Helper T cell (primary cell): ENCODE data around the gene SAAL1.

DNA sequence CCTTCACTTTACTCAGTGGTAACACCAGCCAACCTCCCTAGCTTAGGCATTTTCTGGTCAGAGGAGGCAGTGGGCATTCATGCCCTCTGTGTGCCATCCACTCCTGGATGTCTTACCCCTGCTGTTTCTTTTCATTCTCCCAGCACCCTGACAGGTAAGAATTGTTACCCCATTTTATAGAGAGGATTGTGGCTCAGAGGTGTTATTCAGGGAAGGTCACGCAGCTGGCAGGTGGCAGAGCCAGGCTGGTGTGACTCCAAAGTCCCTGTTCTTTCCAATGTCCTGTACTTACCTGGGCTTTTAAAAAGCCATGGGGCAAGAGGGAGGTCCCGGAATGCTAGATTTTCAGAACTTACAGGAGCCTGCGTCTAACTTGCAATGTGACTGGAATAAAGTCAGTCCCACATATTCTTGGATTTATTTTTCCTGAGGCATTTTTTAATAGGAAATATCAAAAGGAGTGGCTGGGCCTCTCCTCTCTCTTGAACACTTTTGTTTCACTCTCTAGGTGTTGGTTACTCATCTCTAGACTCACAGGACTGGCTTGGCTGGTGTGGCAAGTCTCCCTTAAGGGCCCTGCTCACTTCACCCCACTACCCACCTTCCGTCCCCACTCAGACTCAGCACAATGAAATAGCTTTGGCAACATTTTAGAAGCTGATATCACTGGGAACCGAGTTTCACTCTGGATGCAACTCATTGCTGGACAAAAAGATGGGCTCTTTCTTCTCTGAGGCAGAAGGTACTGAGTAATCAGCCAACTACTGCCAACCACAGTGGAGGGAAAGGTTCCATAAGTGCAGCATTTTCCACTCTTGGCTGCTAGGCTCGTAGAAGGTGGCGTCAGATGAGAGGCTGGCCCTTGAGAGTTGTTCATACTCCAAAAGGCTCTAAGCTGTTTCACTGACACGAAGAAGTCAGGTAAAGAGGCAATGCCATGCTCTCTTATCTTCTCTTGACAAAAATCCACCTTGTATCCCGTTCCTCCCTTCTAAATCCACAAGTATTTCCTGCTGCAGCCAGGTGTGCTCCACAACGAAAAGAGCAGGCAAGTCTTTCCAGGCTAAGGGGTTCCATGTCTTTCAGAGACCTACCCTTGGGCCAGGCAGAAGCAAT lies 390.8 kb downstream of the SOX6 start:
- PRO-cap, 2 experiments: no peak in any of the 2 experiments

DNA sequence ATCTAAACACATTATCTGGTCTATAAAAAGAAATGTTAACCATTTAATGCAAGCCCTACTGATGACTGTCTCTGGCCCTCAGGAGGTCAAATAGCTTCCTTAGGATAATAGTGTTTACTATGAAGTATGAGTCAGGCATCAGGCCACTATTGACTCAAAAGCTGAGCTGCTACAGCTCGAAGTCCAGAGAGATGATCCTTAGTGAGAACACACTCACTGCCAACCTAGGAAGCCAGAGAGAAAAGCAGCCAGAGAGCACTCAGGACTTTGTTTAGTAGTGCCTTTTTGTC lies 171.8 kb downstream of the SOX6 start:
- PRO-cap, 2 experiments: no peak in any of the 2 experiments

DNA sequence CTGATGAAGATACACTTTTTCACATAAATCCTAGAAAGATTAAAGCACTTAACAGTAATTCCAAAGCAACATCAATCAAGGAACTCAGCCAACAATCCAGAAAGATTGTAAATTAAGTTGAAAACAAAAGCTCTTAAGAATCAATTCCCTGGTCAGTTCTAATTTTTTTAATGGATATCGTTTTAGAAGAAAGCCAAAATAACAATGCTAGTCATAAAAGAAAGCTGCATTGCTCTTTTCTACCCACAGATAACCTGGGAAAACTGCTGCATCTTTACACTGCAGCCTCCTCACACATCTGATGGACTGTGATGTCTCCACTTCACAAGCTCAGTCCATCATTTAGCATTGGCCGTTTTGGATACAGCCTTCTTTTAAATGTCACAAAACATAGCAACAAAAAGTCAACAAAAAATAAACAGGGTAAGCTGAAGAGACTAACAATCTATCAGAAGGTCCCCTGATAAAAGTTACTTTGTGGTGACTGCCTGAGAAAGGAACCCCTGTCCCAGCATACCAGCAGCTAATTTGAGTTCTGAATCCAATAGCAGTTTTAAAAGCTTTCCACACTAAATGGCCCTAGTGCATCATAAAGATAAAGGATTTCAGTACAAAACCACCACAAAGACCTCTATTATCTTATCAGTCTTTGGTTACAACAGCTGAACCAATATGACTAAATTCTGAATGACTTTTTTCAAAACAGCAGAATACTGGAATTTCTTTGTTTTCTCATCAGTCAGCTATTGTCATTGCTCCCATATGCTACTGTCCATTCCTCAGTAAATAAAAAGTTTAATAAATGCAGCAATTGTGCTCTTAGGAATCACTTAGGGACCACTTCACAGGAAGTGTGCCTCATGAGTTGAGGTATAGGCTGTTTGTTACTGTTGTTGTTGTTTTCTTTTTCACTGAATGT lies 162.5 kb downstream of the SOX6 start:
- PRO-cap, 2 experiments: no peak in any of the 2 experiments

DNA sequence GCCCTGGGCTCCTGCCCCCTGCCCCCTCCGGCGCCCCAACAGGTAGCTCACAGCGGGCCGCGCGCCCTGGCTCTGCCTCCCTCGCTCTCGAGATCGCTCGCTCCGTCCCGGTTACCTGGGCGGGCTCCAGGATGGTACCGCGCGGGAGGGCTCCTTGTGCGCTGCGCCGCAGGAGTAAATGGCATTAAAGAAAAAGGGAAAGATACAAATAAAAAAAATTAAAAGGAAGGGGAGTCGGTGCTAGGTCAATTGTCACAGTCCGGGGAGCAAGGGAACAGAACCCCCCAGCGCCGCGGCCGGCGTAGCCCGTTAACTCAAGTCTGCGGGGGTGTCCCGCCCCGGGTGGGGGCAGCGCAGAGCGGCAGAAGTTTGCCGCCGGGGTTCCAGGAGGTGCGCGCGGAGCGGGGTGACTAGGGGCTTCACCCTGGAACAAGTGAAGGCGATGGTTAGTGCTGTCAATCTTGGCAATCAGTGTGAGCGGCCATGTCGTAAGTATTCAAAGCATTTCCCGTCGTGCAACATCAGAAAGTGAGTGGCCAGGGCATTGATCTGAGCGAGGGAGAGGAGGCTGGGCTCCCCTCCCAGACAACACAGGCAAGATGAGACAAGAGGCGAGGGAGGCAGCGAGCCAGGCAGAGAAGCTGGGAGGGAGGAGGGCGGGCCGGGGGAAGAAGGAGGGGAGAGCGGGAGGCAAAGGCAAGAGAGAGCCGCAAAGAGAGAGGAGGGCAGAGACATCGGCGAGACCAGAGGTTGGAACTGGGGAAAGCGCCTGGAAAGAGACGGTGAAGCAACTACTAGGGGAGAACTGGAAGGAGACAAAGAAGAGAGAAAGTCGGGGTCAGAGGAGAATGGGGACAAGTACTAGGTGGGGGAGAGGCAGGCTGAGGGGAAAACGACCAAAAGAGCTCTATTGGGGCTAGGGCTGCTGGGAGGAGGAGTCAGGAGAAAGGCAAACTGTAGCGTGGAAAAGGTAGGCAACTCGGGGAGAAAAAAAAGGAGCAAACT lies 130.9 kb upstream of the C11orf58 start:
- PRO-cap, 2 experiments: no peak in any of the 2 experiments

DNA sequence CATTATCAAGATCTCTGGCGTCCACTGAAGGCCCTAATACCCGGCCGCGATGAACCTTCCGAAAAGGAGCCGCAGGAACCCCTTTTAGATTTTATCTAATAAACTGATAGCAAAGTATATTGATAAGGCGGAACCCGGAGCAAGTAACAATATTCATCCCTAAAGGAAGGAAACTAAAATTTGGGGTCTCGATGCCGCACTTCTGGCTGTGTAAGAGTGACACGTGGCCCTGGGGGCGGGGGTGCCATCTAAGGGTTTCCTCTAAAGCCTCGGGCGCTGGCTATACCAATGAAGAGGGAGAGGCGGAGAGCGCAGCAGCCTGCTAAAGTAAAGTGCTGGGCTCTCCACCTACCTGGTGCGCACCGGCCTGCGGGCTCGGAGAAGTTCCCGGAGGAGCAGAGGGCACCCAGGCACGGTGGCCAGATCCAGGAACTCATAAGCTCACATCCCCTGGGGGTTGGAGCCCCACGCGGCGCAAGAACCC lies 127.9 kb upstream of the C11orf58 start:
- PRO-cap, 2 experiments: no peak in any of the 2 experiments

GRCh38 chr11:16737906-16738105 lies 641 bp upstream of the C11orf58 start:
- PRO-cap, 2 experiments: no peak in any of the 2 experiments

GRCh38 chr11:16786141-16786600 lies 47.7 kb downstream of the C11orf58 start:
- PRO-cap, 2 experiments: no peak in any of the 2 experiments

GRCh38 chr11:16899851-16900123 lies 114.4 kb downstream of the PLEKHA7 start:
- PRO-cap, 2 experiments: no peak in any of the 2 experiments

DNA sequence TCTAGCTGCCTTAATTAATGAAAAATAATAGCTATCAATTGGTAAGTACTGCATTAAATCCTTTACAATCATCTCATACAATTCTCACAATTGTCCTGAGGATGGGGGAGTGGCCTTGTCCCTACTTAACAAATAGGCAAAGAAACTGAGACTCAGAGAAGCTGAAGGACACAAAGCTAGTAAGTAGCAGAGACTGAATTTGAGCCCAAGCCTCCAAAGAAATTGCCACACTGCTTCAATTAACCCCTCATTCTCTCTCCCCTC lies 92.0 kb downstream of the PLEKHA7 start:
- PRO-cap, 2 experiments: no peak in any of the 2 experiments

GRCh38 chr11:16924502-16925109 lies 89.6 kb downstream of the PLEKHA7 start:
- PRO-cap, 2 experiments: no peak in any of the 2 experiments

DNA sequence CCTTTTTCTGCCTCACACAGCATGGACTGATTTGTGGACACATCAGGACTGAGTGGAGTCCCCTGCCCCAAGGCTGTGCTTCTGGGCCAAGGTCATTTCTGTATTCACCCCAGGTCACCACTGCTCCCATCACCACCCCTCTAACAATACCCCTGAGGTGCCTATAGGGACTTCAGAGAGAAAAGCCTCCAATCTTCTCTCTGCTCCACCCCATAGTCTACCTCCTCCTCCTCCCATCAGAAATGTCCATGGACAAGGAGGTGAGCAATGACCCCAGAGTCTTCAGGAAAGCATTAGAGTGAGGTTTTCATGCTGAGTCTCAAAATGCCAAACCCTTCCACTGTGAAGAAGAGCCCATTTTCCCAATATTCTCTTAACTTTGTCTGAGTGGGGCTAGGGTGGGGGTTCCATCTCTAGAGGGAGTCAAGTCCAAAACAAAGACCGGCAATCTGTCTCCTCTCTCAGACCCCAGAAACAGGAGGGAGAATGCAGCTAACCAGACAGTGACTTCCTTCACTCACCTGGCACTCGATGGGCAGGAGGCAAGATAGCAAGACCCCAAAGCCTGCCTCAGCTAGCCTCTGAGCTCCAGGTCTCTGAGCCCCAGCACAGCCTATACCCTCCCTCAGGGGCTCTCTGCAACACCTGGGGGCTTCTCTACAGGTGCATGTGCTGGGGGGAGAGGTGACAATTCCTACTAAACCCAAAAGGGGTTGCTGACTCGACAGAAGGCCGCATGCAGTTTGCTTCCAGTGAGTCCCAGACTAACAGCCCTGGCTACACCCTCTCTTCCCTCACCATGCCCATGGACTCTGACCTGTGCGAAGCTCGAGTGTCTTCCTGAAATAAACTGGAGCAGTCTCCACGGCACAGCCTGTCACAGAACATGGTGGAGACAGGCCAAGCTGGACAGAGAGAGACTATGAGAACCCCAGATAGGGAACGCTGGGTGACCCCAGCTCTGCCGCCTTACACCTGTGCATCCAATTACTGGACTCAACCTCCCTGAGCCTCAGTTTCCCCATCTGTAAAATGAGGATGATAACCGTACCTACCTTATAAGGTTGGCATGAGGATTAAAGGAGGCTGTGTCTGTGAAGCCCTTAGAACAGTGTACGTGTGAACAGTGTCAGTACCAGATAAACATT lies 16.8 kb downstream of the PLEKHA7 start:
- PRO-cap, 2 experiments: no peak in any of the 2 experiments

- PRO-cap, 2 experiments: no peak in any of the 2 experiments
Observed at GRCh38 chr11:17015333-17015697, 1.1 kb upstream of the PLEKHA7 start.

DNA sequence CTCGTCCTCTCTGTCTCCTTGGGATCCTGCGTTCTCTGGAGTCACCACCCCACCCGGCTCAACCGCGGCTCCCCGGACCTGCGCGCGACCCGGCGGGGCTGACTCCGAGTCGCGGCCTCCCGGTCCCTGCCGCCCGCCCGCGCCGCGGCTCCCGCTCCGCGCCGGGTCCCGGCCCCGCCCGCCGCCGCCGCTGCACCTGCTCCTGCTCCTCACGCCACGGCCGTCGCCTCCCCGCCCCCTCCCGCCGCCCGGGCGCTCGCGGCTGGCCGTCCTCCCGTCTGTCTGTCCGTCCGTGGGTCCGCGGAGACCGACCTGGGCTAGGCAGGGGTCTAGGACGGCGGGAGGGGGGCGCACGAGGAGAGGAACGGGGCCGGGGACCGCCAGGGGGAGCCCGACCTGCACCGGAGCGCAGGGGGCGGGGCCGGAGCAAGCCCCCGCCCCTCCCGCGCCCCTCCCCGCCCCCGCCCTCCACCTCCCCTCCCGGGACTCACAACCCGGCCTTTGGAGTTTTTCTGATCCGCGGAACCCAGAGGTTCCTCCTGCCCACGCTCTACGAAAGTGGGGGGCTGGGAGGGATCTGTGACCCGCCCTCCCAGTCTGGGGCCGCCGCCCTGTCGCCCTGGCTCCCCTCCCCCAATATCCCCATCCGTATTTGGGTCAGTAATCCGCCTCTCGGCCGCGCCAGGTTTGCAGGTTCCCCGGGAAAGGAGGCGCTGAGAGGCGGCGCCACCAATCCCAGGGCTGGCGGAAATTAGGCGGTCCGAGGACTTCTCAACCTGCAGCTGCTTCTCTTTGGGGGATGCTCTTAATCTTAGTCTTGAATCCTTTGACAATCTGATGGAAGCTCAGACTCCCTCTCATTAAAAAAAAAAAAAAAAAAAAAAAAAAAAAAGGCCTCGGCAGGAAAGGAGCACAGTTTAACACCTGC lies 783 bp upstream of the KCNJ11 start:
- PRO-cap, 2 experiments: peak in 1 of 2 experiments; most common plus-strand start position 505 of the sequence (in 1)

- PRO-cap, 2 experiments: no peak in any of the 2 experiments
Observed at GRCh38 chr11:17506670-17507113, 30.0 kb upstream of the ABCC8 start.

DNA sequence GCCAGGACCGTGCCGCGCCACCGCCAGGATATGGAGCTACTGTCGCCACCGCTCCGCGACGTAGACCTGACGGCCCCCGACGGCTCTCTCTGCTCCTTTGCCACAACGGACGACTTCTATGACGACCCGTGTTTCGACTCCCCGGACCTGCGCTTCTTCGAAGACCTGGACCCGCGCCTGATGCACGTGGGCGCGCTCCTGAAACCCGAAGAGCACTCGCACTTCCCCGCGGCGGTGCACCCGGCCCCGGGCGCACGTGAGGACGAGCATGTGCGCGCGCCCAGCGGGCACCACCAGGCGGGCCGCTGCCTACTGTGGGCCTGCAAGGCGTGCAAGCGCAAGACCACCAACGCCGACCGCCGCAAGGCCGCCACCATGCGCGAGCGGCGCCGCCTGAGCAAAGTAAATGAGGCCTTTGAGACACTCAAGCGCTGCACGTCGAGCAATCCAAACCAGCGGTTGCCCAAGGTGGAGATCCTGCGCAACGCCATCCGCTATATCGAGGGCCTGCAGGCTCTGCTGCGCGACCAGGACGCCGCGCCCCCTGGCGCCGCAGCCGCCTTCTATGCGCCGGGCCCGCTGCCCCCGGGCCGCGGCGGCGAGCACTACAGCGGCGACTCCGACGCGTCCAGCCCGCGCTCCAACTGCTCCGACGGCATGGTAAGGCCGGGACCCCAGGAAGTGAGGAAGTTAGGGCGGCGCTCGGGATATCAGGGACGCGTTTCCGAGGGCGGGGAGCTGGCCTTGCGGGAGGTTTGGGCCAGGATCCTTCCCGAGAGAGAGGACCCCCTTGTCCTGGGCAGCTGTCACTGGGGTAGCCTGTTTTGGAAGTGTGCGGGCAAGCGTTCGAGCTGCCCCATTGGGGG lies 615 bp downstream of the MYOD1 start:
- PRO-cap, 2 experiments: no peak in any of the 2 experiments

- PRO-cap, 2 experiments: peak in 2 of 2 experiments; most common minus-strand start chr11:18105938 (in 1)
Observed at GRCh38 chr11:18105472-18106505, at the start of gene SAAL1. TSS of gene SAAL1 (minus strand) at chr11:18106082.

DNA sequence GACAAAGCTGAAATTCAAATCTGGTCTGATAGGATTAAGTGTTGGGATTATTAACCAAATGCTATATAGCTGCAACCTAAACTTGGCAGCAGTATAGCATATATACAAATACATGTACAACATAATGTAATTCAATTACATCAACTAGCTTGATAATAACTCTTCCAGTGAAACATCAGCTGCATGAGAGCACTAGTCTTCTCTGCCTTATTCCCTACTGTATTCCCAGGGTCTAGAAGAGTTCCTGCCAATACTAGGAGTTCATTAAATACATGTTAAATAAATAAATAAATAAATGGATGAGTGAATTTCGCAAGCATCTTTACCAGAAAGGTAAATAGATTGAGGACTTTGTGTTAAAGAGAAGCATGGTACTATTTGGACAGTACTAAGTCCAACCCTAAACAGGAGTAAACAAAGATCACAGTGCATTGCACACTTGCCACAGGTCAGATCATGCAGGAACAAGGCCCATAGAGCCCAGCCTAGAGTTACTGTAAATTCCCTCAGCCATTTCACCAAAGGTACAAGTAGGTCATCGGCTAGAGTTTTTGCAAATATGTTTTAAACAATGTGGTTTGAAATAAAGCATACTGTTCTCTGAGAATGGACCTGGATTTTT lies 12.7 kb downstream of the SAA4 start:
- PRO-cap, 2 experiments: no peak in any of the 2 experiments

GRCh38 chr11:18259264-18259918 lies 6.7 kb upstream of the SAA1 start:
- PRO-cap, 2 experiments: no peak in any of the 2 experiments

DNA sequence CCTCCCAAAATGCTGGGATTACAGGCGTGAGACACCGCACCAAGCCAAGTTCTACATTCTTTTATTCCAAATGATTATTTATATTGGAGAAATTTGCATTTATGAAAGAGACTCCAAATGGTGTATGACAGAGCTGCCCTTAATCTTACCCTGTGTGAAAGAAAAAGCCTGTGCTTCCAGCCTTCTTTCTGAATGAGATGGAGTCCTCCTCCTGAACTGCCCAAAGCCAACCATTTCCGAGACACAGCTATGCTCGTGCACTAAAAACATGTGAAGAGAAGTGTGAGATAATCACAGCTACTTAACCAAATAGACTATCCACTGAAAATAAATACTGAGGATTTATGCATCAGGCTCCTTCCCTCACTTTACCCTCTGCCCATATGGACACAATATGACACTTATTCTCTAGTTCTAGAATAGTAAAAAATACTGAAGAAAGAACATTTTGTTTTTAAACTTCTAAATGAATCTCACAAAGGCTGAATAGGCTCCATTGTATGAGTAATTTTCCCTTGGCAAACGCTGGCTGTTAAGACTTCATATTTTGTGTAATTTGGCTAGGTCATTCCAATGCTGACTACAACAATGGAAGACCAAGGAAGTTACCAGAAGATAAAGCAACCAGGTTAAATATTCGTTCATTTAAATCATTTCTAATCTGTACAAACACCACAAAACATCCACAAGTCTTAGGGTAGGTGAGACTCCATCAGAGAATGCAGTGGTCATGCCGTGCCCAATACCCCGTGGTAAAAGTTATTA lies 10.0 kb downstream of the HPS5 start:
- PRO-cap, 2 experiments: no peak in any of the 2 experiments

- PRO-cap, 2 experiments: no peak in any of the 2 experiments
Observed at GRCh38 chr11:18335373-18336087, 13.2 kb downstream of the GTF2H1 start.